Glomerular endothelial cell (primary cell): ENCODE data around the gene PROCA1.

- RAMPAGE, long total RNA = no peak
These were observed 59.8 kb downstream of the WSB1 start for GRCh38 chr17:27353493-27354279.

- RAMPAGE, long total RNA = no peak
These were observed 60.4 kb downstream of the WSB1 start for GRCh38 chr17:27354281-27354794.

GRCh38 chr17:27531482-27532255 is 75.4 kb downstream of the KSR1 start:
- RAMPAGE, long total RNA = no peak

- RAMPAGE, long total RNA = no peak
These were observed 76.3 kb downstream of the KSR1 start for GRCh38 chr17:27532256-27533233.

- RAMPAGE, long total RNA = no peak
These were observed 15.4 kb downstream of the LGALS9 start for GRCh38 chr17:27646418-27646717.

- RAMPAGE, long total RNA = no peak
These were observed 7.7 kb downstream of the NLK start for GRCh38 chr17:28049843-28050897.

- RAMPAGE, long total RNA = no peak
These were observed 85.9 kb upstream of the TMEM97 start for GRCh38 chr17:28232913-28233678.

DNA sequence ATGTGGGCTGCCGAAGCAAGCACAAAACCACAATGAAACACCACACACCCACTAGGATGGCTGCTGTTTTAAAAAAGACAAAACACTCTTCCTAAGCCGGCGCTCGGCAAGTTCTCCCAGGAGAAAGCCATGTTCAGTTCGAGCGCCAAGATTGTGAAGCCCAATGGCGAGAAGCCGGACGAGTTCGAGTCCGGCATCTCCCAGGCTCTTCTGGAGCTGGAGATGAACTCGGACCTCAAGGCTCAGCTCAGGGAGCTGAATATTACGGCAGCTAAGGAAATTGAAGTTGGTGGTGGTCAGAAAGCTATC is 5.8 kb upstream of the SLC13A2 start:
- RAMPAGE, long total RNA = start-site peak on the plus strand centred at position 90 of the sequence, 9 bp wide, 79 and 27 reads in 2 replicates

DNA sequence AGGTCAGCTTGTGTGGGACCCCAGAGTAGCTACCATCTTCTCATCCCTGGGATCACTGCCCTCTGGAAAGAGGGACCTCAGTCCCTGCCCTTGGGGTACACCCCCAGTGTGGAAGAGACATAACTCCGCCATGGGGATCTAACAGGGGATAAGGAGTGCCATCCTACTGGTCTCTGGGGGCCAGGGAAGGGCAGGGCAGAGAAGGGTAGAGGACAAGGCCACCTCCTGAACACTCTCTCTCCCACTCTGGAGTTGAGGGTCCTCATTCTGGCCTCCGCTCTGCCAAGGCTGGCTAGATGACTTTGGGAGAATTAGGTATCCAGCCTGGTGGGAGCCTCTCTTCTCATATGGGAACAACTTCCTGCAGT is 3.7 kb downstream of the UNC119 start:
- RAMPAGE, long total RNA = no peak

- RAMPAGE, long total RNA = no peak
These were observed 2.6 kb downstream of the UNC119 start for GRCh38 chr17:28549623-28550518.

DNA sequence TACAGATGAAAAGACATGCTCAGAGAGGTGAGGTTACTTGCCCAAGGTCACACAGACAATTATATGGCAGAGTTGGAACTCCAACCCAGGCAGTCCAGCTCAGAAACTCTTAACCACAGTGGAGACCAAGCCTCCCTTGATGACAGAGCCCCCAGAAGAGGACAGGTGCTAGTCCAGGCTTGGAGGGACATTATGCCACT is 950 bp downstream of the UNC119 start:
- RAMPAGE, long total RNA = no peak

DNA sequence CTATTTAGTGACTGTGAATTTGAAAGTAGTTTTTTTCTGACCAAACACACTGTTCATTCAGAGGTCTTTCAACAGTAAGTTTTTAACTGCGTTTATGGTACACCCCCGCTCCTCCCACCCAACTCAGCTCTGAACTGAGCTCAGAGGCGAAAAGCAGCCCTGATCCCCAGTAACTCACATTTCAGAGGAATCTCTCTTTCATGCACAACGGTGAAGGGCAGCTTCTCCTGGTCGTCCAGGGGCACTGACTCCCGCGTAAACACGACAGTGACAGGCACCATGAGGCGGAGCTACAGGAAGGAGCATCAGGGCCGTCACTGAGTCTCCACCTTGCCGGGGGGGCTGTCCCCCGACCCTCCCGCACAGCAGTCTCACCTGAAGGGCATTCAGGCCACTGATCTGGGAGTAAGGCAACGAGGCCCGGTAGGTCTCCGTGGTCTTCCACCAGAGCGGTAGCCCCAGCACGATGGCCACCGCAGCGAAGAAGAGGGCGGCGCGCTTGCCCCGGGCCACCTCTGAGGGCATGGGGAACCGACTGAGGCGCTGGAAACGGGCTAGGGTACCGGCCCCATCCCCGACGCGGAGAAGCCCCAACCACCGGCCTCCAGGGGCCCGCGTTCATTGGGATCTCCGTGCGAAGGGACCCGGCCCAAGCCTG is 521 bp downstream of the PIGS start:
- RAMPAGE, long total RNA = no peak

GRCh38 chr17:28577509-28578669 is 1.2 kb upstream of the ALDOC start:
- RAMPAGE, long total RNA = no peak

DNA sequence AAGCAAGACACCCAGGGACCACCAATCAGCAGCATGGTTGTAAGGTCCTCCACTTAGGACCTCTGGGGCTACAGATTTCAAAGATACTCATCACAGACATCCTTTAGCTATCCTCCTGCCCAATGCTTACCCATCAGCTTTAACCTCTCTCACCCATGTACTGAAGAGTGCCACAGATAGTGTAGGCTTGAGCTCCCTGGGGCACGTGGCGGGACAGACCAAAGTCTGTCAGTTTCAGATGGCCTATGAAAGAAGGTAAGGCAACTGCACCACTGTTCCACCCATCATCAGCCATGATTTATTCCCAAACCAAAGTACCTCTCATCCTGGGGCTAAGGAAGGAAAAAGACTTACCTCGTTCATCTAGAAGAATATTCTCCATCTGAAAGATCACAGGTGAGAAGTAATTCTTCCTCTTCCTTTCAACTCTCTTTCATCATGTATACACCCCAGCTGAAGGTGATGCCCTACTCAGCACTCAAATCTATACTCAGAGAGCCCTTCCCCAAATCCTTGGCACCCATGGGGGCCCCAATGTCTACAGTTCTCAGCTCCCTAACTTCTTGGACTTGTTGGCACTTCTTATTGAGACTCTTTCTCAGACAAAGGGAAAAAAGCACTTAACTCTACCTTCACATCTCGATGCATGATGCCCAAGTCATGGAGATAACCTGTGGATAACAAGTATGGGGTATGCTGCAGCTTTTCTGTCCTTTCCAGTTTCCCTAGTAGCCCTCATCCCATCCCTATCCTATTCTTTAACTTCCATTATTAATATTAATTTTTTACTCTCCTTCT is 2.4 kb downstream of the RSKR start:
- RAMPAGE, long total RNA = no peak

GRCh38 chr17:28645829-28646654 is 1.1 kb upstream of the BLTP2 start:
- RAMPAGE, long total RNA = no peak

- RAMPAGE, long total RNA = no peak
These were observed 11.7 kb downstream of the SUPT6H start for GRCh38 chr17:28673761-28674142.

- RAMPAGE, long total RNA = no peak
These were observed 16.6 kb downstream of the SUPT6H start for GRCh38 chr17:28678395-28679161.

DNA sequence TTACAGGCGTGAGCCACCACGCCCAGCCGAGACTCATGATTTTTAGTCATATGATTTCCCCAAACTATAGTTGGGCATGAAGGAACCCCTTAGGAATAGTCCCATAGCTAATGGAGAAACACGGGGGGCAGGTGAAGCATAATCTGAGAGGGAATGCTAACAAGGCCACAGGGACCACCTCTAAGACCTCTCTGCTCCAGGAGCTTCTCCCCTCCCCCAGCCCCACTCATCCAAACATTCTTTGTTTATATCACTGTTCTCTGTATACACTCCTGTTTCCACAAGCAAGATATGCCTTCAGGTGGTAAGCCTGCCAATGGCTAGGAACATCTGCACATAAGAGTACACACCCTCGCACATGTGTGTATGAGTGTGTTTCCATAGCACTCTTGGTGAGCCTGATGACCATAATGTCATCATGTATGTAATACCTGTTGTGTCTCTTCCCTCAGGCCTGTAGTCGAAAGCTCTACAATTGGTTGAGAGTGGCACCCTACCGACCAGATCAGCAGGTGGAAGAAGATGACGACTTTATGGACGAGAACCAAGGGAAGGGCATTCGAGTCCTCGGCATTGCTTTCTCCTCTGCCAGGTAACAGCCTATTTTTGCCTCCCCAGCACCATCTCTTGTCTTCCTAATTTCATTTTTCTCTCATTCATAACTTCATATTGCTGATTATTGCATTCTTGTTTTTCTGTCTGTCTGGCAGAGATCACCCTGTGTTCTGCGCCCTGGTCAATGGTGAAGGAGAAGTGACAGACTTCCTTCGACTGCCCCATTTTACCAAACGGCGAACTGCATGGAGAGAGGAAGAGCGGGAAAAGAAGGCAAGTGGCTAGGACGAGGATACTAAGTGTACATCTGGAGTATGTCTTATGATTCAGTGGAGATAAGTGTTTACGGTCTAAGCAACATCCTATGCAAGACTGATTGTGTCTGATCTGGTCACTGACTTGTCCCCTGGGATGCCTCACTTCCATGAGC is 22.4 kb downstream of the SUPT6H start:
- RAMPAGE, long total RNA = no peak

DNA sequence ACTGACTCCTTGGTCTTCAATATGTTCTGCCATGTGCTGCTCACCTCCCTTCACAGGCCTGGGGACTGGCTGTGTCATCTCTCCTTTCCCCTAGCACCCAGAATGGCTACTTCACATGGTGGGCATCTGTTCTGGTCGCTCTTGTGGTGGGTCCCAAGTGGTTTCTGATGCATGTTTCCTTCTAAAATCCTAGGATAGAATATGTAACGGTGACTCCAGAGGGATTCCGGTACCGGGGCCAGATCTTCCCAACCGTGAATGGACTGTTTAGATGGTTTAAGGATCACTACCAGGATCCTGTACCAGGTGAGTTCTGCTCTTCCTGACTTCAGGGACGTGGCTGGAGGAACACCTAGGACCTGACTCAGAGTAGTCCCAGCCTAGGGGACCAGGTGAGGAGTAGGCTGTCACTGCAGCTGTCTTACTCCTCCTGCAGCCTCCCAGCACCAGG is 12.1 kb downstream of the PROCA1 start:
- RAMPAGE, long total RNA = no peak

- RAMPAGE, long total RNA = no peak
These were observed at the start of gene PROCA1 for GRCh38 chr17:28711217-28712269. Gene PROCA1 (minus strand): TSS chr17:28711888.